GM19239 (cell line): Measurements from ENCODE around the genes ZNF595, ZNF732 and SPON2.

- RRBS: 80% methylated on average over 17 of the region's 29 CpGs
Measured at GRCh38 chr4:53228-53624, at the start of gene ZNF595. Gene ZNF595, plus strand, starts transcription at chr4:53321.

- RRBS: 68% methylated on average over 10 of the region's 44 CpGs
Measured at GRCh38 chr4:212961-213930, 88.9 kb downstream of the ZNF718 start.

- RRBS: 20% methylated on average over 4 of the region's 61 CpGs
Measured at GRCh38 chr4:304893-305799, at the start of gene ZNF732. Gene ZNF732, minus strand, starts transcription at chr4:305474.

GRCh38 chr4:338440-338725, 769 bp downstream of the ZNF141 start:
- RRBS: no CpG with 5 or more reads among the region's 14 CpGs

GRCh38 chr4:693126-693743, 4.3 kb upstream of the SLC49A3 start:
- RRBS: 90% methylated on average over 4 of the region's 21 CpGs

GRCh38 chr4:708705-709217, 3.1 kb downstream of the PCGF3 start:
- RRBS: no CpG with 5 or more reads among the region's 9 CpGs

DNA sequence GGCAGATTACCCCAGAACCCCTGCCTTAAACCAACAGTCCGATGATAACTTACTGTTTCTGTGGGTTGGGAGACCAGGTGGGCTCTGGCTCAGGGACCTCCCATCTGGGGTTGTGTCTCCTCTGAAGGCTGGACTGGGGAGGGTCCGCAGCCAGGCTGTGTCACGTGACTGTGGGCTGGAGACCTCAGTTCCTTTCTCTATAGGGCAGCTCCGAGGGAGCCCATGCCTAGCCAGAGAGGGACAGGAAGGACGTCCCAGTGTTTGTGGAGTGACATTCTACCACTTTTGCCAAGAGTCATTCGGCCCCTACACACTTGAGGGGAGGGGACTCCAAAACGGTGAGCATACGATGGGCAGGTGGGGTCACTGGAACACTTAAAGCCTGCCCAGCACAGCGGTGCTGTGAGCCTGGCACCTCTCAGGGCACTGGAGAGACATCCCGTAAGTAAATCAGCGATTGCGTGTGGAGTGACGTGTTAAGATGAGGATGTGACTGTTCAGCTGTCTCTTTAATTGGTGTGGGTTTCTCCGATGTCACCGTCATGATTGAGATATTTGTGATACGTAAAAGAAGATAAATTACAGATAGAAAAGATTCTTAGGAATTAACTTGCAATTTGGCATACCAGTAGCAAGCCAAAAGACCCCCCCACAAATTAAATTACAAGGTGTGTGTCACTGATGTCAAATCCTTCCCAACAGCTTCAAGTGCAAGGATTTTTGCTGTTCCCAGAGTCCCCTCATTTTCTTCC, 4.6 kb downstream of the PCGF3 start:
- RRBS: no CpG with 5 or more reads among the region's 16 CpGs

- RRBS: no CpG with 5 or more reads among the region's 30 CpGs
Measured at GRCh38 chr4:763358-764310, 58.0 kb downstream of the PCGF3 start.

GRCh38 chr4:765655-766532, 60.0 kb downstream of the CPLX1 start:
- RRBS: no CpG with 5 or more reads among the region's 22 CpGs

GRCh38 chr4:830535-830997, 4.6 kb upstream of the CPLX1 start:
- RRBS: 71% methylated on average over 7 of the region's 12 CpGs

DNA sequence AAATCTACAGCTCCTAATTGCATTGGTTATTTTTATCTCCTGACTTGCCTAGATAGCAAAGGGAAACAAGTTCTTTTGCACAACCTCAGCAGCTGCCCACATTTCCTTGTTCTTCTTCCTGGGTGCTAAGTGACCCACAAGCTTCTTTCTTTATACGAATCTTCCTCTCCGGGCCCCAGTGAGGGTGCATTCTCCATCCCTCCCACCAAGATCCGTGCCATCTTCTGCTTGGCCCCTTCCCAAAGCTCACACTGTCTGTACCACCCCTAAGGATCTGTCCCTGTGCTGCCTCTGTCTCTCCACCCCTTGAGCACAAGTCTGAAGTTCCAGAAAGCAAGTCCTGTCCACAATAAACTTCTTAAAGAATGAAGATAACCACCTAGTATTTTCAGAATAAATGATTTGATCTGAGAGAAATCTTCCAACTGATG, 1.8 kb downstream of the GAK start:
- RRBS: no CpG with 5 or more reads among the region's 3 CpGs

DNA sequence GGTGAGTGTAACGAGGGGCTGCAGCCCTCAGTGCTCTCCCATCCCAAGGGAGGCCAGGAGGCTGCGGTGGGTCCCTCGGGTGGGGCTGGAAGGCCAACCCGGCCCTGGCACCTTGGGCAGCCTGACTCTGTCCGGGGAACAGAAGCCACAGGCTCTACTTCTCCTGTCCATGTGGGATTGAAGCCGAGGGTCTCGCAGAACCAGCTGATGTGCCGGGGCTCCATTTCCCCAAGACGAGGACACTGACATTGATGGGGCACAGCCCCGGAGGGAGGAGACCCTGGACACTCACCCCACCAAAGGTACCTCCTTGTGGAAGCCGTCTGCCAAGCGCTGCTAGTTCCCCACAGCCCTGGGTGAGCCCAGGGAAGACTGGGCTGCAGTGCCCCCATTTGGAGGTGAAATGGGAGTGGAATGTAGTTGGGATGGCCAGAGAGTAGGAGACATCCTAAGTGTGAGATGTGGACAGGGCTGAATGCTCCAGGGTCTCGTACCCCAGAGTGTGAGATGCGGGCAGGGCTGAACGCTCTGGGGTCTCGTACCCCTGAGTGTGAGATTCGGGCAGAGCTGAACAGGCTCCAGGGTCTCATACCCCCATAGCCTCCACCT, 2.3 kb upstream of the SLC26A1 start:
- RRBS: 79% methylated on average over 7 of the region's 17 CpGs

DNA sequence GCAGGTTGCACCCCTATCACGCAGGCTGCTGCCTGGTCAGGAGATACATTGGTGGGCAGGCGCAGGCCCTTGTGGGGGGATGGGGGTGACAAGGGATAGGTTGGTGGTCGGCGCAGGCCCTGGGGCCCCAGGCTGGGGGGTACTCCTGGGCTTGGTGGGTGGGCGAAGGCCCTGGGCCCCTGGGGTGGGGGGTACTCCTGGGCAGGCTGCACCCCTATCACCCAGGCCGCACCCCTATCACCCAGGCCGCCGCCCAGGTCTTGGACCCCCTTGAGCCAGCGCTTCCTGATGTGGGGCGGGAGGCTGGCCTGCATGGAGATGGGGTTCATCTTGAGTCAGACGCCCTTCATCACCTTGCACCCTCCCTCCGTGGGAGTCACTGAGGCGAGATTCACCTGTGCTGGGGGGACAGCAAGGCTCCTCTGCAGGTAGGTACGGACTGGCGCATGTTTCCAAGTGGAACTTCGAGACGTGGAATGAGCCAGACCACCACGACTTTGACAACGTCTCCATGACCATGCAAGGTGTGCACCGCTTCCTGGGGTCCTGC, 7.9 kb upstream of the SLC26A1 start:
- RRBS: no CpG with 5 or more reads among the region's 20 CpGs

- RRBS: no CpG with 5 or more reads among the region's 35 CpGs
Measured at GRCh38 chr4:1014316-1015145, 3.1 kb downstream of the FGFRL1 start.

DNA sequence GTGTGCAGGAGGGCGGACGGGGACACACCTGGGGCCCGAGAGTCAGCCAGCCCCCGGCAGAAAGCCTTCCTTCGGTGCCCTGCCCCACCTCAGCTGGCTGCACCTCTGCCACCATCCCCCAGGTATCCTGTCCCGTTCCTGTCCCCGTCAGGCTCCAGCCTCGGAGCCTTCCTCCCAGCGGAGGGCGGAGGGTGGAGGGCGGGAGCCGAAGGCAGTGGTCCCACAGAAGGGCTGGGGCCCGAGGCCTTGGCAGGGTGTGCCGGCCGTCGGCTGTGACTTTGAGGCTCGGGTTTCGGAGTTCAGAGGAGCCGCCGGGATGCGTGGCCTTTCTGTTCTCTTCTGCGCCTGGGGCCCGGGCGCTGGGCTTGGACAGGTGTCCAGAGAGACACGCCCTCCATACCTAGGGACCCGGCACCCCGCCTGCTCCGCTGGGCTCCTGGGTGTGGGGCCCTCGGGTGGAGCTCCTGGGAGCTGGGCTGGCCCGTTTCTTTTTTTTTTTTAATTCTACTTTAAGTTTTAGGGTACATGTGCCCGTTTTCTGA, 11.2 kb downstream of the FGFRL1 start:
- RRBS: 79% methylated on average over 13 of the region's 31 CpGs

GRCh38 chr4:1043539-1044557, 32.4 kb downstream of the FGFRL1 start:
- RRBS: 30% methylated on average over 8 of the region's 38 CpGs

- RRBS: 13% methylated on average over 3 of the region's 42 CpGs
Measured at GRCh38 chr4:1172455-1173239, at the start of gene SPON2. Gene SPON2, minus strand, starts transcription at chr4:1172583.

DNA sequence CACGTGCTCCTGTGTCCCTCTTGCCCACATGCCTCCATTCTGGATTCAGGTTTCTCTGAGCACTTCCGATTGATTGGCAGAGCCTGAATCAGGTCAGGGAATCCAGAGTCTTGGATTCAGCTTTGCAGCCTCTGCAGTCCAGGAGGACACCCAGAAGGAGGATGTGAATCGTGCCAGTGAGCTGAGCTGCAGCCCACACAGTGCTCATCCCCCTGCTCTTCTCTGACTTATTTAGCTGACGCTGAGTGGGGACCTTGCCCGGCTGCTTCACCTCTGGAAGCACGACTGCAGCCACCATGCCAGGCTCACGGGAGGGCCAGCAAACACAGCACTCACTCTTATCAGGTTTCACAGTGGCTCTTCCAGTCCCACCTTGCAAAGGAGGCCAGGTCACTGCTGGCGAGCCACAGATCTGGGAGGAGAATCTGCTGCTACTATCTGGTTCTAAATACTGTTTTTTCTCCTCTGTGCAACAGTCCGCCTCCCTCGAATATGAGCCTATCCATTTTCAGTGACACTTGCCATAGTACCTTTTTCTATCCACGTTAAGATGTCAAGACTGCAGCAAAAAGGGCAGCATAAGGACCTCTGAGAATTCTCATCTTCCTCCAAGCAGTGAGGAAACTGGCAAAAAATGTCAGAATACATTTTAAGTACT, 6.7 kb upstream of the SPON2 start:
- RRBS: no CpG with 5 or more reads among the region's 11 CpGs

GRCh38 chr4:1214589-1215914, 33.9 kb downstream of the CTBP1 start:
- RRBS: no CpG with 5 or more reads among the region's 44 CpGs

DNA sequence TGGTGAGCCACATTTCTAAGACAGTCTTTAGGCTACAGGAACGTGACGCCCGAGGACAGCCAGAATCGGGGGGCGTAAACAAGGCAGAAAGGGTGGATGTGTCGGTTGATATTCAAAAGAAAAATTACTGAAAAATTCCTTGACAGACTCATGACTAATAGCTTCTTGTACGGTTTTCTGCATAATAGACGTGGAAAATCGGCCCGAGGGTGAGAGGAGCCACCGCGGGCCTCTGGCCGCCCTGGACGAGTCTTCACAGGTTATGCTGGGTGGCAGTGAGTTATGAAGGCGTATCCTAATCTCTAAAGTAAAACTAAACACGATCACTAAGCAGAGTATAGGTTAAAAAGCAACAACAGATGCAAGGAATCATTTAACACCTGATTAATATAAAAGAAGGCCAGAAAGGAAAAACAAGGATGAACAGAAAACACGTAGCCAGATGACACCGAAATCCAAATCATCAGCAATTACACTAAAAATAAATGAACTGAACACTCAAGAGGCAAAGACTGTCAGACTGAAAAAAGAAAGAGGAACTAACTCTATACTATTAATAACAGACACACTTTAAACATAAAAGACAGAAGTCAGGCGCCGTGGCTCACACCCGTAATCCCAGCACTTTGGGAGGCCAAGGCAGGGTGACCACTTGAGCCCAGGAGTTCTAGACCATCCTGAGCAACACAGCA, 30.3 kb downstream of the CTBP1 start:
- RRBS: no CpG with 5 or more reads among the region's 21 CpGs